ENCODE data around the gene SGCA.

GRCh38 chr17:50163599-50164402 lies 2.0 kb upstream of the SGCA start:
- RRBS, 2 experiments: no CpG with 5 or more reads among the region's 6 CpGs

- RRBS, 2 experiments: no CpG with 5 or more reads among the region's 12 CpGs
Observed at GRCh38 chr17:50165454-50166098, at the start of gene SGCA. SGCA (plus strand) TSS chr17:50166005.

- RRBS, 2 experiments: no CpG with 5 or more reads among the region's 7 CpGs
Observed at GRCh38 chr17:50211552-50212139, 10.2 kb upstream of the COL1A1 start.

GRCh38 chr17:50318914-50319302 lies 27.0 kb upstream of the XYLT2 start:
- RRBS, 2 experiments: no CpG with 5 or more reads among the region's 7 CpGs

GRCh38 chr17:50351376-50352209 lies 5.7 kb downstream of the XYLT2 start:
- RRBS, 2 experiments: no CpG with 5 or more reads among the region's 10 CpGs

DNA sequence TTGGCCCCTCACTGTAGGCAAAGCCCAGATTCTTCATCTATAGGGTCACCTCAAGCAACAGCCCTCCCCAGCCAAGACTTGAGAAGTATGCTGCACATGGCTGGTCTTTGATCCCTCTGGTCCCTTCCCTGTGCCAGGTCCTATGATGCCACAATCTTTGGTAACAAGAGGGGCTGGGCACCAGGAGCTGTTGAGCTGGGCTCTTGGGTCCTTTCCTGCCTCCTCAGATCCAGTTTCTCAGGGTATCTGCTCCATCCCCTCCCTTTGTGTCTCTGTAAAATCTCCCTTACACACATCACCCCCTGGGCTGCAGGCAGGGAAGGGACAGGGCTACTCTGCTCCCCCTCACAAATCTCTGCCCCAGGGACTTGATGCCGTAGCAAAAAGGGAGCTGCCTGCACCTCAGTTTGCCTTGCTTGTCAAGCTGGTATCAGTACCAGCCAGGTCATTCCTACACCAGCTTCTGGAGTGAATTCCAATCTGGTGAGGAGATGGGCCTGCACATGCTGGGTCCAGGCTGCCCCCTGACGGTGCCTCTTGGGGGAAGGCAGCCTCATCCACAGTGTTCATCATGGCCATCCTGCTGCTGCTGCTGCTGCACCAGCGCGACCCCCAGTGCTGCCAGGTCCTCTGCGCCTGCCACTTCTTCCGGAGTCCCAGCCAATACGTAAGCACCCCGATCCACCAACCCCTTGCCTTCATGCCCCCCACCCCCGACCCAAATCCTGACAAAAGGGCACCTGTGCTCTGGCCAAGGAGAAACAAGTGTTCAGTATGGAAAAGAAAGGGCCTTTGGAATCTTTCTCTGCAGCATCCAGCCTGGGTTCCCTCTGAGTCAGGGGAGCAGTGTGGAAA lies 8.4 kb downstream of the MRPL27 start:
- RRBS, 2 experiments: no CpG with 5 or more reads among the region's 9 CpGs

- RRBS, 2 experiments: no CpG with 5 or more reads among the region's 4 CpGs
Observed at GRCh38 chr17:50440235-50440890, 14.3 kb downstream of the ACSF2 start.

DNA sequence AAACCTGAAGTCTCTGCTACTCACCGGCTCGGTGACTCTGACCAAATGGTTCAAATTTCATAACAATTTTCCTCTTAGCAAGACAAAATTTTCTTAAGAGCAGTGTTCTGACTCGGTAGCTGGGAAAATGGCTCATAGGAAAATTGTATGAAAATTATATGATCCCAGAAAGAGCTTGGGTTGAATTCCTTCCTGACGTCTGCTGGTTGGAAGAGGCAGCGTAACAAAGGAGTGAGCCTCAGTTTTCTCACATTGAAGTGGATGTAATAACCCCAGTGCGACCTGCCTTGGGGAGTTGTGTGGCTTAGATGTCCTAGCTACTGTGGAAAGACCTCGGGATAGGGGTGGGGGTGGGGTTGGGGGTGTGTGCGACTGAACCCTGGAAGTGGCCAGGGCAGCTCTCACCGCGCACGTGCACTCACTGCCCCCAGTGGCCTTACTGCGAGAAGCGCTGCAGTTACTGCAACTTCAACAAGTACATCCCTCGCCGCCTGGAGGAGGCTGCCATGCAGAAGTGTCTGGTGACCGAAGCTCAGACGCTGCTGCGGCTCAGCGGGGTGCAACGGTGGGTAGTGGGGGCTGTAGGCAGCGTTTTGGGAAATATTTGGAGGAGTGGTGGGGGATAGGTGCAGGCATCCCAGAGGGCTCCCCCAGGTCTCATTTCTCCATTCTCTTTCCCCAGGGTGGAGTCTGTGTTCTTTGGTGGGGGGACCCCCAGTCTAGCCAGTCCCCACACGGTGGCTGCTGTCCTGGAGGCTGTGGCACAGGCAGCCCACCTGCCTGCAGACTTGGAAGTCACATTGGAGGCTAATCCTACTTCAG lies 749 bp downstream of the RSAD1 start:
- RRBS, 2 experiments: no CpG with 5 or more reads among the region's 22 CpGs

DNA sequence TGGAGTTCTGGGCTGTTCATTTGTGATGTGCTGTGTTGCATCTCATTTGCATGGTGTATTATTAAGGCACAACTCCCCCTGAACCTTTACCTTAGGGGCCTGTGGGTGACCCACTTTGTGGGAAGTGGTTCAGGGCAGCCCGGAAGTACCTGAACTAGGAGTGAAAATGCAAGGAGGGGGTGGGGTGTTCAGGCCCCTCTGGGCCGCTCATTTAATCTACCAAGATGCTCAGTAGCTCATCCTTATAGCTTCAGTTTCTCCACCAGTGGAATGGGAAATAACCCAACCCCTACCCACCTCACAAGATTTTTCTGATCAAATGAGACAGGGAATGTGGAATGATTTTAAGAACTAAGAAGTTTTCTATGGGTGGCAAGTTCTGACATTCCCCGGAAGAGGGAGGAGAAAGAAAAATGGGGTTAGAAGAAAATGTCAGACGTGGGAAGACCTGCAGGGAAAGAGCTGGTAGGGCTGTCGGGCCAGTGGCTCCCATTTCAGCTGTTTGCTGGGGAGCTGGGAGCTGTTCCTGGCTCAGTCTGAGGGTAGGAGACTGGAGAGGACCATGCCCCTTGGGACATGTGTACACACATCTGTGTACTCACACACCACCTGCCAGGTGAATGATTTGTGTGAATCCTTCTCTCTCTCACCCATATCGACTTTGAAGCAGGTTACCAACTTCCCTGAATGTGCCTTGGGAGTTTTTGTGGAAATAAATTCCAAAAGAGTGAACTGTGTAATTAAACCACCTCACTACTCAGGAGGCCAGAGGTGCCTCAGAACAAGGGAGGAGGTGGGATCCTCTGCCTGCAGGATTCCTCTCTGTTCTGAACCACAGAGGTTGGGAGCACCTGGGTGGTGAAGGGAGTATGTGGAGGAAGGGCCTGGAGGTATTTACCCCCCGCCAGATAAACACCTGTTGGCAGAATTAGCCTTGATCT lies 3.0 kb downstream of the ABCC3 start:
- RRBS, 2 experiments: no CpG with 5 or more reads among the region's 7 CpGs

DNA sequence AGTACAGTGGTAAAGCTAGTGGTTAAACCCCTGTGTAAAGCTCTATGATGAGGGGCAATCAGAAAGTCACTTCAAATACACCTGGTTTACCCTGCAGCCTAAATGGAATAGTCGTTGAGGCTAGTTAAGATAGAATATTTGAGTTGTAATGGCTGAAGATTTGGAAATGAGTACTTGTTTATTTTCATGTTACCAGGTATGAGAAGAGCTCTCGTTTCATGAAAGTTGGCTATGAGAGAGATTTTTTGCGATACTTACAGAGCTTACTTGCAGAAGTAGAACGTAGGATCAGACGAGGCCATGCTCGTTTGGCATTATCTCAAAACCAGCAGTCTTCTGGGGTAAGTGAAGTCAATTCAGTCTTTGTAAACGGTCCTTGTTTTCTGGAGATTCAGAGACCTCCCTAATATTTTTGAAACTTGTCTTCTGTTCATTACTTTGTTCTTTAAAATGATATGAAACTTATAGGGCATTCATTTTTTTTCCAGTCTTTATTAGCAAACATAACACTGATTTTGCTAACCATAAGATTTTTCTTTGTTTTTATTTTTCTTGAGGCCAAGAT lies 21.6 kb downstream of the LUC7L3 start:
- RRBS, 2 experiments: no CpG with 5 or more reads among the region's 7 CpGs

- RRBS, 2 experiments: no CpG with 5 or more reads among the region's 5 CpGs
Observed at GRCh38 chr17:50898872-50899372, 32.8 kb upstream of the TOB1 start.

DNA sequence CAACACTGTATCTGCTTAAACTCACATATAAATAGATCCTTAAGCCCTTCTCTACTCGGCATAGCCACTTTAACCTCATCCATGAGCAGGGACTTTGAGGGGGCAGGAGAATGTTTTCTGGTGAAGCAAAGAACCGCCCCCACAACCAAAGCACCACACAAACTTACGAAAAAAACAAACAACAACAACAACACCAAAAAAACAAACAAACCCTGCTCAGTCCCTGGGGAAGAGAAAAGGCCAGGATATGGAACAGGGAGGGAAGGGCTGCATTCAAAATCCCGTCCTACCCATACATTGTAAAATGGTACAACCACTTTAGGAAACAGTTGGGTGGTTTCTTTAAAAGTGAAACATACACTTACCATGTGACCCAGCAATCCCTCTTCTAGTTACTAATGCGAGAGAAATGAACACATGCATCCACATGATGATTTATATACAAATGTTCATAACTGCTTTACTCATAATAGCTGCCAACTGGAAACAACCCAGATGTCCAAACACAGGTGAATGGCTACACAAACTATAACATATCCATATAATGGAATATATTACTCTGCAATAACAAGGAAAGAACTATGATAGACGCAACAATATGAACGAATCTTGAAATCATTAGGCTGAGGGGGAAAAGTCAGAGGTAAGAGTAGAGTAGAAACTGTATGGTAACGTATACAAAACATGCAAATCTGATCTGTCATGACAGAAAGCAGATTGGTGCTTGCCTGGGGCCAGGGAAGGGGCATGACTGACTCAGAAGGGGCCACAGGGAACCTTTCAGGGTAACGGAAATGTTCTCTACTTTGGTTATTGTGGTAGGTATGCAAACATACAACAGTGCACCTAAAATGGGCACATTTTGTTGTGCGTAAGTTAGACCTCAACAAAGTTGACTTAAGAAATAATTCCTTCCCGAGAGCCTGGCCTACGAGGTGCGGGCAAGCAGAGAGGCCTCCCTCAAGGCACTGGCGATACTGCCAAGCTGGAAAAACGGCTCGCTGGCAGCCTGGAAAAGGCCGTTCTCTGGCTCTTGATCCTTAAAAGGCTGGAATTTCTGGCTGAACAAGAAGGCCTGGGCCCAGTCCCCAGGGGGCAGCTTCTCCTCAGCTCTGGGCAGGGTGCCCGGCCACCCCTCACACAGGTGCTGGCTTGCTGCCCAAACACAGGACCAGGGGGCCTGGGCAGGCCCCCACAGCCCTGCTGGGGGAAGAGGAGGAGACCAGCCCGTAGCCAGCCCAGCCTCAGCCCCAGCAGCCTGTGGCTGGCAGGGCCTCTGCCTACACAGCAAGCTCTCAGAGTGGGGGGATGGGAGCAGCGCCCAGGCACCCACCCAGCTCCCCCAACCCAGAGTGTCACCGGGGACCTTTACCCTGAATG lies 37.9 kb upstream of the TOB1 start:
- RRBS, 2 experiments: 7 to 24% methylated on average over 1 of the region's 21 CpGs

GRCh38 chr17:50939704-50940268 lies 73.6 kb upstream of the TOB1 start:
- RRBS, 2 experiments: no CpG with 5 or more reads among the region's 7 CpGs

- RRBS, 2 experiments: no CpG with 5 or more reads among the region's 63 CpGs
Observed at GRCh38 chr17:50943915-50944971, 78.1 kb upstream of the TOB1 start.

GRCh38 chr17:51093725-51094402 lies 26.8 kb downstream of the SPAG9 start:
- RRBS, 2 experiments: no CpG with 5 or more reads among the region's 2 CpGs

- RRBS, 2 experiments: under 1 to 7% methylated on average over 4 to 12 of the region's 35 CpGs
Observed at GRCh38 chr17:51153729-51154600, 606 bp downstream of the NME1 start.

DNA sequence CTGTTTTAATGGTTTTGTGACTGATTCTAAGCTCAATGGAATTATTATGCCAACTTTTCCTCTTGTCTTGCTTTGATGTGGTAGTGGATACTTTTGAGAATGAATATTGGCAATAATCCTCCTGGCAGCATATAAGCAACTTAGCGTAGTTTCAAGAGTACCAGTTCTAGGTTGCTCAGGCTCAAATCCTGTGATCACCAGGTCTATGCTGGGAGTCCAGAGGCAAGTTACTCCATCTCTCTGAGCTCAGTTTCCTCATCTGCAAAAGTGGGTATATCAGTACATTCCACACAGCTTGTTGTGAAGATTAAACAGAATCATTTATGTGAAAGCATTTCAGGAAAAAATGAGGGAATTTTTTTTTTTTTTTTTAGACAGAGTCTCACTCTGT lies 480.2 kb downstream of the KIF2B start:
- RRBS, 2 experiments: no CpG with 5 or more reads among the region's 1 CpG

GRCh38 chr17:55265133-55265350 lies 282 bp downstream of the HLF start:
- RRBS, 2 experiments: no CpG with 5 or more reads among the region's 13 CpGs

- RRBS, 2 experiments: no CpG with 5 or more reads among the region's 14 CpGs
Observed at GRCh38 chr17:55273037-55274318, 8.7 kb downstream of the HLF start.

GRCh38 chr17:55422017-55422476 lies 412 bp upstream of the MMD start:
- RRBS, 2 experiments: 2 to 4% methylated on average over 10 of the region's 34 CpGs

All from Panc1 (cell line).